Tongue (tissue), 2 donors: ENCODE results near the gene CAPN13.

DNA sequence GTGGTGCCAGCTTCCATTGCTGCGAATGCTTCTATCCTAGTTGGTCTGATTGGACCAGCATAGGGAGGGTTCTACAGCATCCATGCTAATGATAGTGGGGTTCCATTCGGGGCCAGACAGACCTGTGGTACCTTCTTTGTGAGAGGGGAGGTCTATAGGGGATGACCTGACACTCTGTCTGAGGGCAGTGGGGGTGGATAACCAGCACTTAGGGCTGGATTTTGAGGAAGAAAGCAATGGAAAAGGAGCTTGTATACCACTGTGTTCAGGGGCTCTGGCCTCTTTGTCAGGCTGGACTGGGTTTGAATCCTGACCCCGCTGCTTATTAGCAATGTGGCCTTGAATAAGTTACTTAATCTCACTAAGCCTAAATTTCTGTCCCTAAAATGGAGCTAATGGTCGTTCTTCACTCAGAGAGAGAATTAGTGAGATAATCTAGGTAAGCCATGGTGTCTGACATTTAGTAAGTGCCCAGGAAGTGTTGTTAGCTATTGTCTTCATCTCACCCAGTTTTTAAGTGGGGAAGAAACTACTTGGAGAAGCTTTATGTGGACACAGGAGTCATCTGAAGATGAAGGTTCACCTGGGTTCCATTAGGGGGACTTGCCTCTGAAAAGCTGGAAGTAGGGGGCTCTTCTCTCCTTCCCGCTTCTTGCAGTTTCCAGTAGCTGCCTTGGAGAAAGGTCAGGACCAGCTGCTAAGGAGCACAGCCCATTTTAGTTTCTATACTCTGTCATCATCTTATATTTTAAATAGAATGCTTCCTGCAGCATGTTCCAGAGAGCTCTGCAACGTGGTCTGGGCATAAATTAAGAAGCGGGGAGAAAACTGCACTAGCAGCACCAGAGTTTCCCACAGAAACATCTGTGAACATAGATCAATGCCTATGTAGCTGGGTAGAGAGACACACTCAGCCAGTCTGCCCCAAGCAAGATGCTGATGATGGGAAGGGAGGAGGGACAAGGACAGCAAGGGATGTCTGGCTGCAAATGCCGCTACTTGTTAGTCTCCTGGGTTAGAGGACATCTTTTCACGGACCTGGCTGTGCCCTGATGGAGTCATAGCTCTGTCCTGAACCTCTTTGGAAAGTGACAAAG is 10.2 kb downstream of the FOSL2 start:
- RAMPAGE, long total RNA, result no peak

- RAMPAGE, long total RNA, result no peak
Measured at GRCh38 chr2:28408682-28409870, 16.4 kb downstream of the FOSL2 start.

GRCh38 chr2:28417026-28417630 is 24.5 kb downstream of the FOSL2 start:
- RAMPAGE, long total RNA, result no peak

DNA sequence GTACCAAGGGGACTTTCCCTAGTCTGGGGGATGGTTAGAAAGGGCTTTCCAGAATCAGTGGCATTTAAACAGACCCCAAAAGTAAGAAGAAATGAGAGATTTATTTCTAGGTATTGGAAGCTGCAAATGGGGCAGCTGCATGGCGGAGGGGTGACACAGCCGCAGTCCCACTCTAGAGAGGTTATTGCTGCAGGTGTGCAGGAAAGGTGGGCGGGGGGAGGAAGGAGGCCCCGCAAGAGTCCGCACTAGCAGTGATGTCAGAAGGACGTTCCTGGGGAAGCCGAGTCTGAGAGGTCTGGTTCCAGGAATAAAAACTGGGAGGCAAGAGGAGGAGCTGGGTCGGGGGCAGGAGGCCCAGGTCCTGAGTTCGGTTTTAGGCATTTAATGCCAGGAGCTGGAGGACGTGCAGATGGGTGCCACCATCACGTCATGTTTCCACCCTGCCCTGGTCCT is 30.5 kb downstream of the FOSL2 start:
- RAMPAGE, long total RNA, result no peak

- RAMPAGE, long total RNA, result no peak
Measured at GRCh38 chr2:28627658-28628379, 123.8 kb upstream of the PPP1CB start.

- RAMPAGE, long total RNA, result no peak
Measured at GRCh38 chr2:28661876-28662509, 89.6 kb upstream of the PPP1CB start.

- RAMPAGE, long total RNA, result no peak
Measured at GRCh38 chr2:28750455-28751372, 916 bp upstream of the PPP1CB start.

- RAMPAGE, long total RNA, result no peak
Measured at GRCh38 chr2:28757373-28757744, 5.7 kb downstream of the PPP1CB start.

- RAMPAGE, long total RNA, result no peak
Measured at GRCh38 chr2:28781638-28782073, 29.0 kb upstream of the SPDYA start.

- RAMPAGE, long total RNA, result no peak
Measured at GRCh38 chr2:28908670-28908961, 14.1 kb downstream of the WDR43 start.

DNA sequence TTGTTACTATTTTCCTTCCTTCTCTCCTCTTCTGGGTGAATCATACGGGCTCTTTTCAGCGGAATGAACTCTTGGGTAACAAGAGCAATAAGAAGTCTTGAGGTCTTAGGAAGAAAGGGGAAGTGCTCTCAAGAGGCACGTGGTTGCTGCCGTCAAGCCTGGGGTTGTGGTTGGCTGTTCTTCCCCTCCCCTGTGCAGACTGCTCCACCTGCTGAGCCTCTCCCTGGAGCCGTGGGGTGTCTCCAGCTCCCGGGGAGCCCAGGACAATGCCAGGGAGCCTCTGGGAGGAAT is 19.4 kb downstream of the TOGARAM2 start:
- RAMPAGE, long total RNA, result no peak

DNA sequence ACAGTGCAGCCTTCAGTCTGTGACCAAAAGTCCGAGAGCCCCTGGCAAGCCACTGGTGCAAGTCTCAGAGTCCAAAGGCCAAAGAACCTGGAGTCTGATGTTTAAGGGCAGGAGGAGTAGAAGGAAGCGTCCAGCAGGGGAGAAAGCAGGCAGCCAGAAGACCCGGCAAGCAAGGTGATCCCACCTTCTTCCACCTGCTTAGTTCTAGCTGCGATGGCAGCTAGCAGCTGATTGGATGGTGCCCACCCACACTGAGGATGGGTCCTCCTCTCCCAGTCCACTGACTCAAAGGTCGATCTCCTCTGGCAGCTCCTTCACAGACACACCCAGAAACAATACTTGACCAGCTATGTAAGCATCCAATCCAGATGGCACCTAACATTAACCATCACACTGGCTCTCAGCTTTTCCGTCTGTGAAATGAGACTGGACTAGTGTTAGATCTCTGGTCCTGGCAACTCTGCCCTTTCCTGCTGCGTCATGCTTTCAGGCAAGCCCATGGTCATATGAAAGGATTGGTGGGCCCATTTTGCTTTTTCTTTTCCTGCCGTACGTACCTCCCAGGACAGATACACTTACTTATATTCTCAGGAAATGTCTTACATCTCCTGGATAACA is 32.5 kb downstream of the TOGARAM2 start:
- RAMPAGE, long total RNA, result no peak

- RAMPAGE, long total RNA, result no peak
Measured at GRCh38 chr2:29114491-29114877, 731 bp upstream of the CLIP4 start.

GRCh38 chr2:29129802-29130155 is 14.6 kb downstream of the CLIP4 start:
- RAMPAGE, long total RNA, result no peak

DNA sequence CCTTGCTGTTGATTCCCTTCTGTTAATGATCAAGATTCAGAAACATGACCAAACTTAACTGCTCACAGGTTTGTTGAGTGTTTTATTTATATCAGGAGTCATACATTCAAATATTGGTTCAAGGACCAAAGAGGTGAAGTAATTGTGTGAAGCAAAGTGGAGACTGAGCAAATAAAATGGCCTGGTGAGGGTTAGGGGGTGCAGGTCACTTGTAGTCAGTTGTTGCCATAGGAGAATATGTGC is 7.4 kb downstream of the YPEL5 start:
- RAMPAGE, long total RNA, result no peak

- RAMPAGE, long total RNA, result no peak
Measured at GRCh38 chr2:30168027-30168589, 21.3 kb downstream of the YPEL5 start.

DNA sequence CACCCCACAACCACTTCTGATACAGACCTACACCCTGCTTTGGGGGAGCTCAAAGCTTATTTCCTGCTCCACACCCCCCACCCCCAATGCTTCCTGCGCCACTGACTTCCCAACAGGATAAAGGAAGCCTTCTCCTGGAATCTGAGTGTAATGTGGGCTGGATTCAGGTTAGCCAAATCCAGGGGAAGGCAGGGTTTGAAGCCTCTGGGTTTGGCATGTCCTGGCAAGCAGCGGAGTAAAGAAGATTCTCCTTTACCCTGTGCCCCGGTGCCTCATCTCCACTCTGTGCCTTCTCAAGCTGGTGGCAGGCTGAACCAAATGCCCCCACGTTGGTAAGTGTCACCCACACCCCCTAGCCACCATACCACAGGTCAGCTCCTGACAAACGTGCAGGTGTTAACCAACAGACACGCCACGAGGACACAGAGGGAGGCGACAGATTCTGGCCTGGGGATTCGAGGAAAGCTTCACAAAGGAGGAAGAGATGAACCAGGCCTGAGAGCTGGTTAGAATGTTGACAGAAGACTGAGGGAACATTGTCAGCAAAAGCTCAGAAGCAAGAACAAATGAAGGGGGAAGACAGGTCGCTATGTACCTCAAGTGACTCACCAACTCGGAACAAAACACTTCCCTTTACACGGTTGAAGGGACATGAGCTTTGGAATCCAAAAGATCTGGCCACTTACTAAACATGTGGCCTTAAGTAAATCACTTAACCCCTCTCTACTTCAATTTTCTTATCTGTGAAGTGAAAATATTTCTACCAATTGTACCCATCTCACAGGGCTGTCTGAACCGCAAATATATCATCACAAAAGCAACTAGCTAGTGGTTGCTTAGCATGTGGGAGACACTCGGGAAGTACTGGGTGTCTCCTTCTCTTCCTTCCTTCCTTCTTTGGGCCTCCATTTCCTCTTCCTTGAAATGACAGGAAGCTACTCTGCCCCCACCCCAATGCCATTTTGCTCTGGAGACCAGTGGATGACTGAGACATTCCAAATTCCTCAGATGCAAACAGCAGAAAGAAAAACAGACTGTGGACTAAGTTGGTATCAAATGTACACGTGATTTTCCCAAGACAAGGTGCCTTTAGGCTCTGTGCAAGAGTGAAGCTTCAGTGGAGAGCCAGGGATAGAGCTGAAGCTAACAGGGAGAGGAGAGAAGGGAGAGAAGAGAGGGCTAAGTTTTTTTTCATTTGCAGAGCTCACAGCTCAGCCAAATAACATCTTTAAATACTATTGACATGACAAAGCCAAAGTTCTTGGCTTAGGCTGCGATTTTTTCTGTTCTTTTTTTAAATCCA is 85.0 kb upstream of the LCLAT1 start:
- RAMPAGE, long total RNA, result no peak

DNA sequence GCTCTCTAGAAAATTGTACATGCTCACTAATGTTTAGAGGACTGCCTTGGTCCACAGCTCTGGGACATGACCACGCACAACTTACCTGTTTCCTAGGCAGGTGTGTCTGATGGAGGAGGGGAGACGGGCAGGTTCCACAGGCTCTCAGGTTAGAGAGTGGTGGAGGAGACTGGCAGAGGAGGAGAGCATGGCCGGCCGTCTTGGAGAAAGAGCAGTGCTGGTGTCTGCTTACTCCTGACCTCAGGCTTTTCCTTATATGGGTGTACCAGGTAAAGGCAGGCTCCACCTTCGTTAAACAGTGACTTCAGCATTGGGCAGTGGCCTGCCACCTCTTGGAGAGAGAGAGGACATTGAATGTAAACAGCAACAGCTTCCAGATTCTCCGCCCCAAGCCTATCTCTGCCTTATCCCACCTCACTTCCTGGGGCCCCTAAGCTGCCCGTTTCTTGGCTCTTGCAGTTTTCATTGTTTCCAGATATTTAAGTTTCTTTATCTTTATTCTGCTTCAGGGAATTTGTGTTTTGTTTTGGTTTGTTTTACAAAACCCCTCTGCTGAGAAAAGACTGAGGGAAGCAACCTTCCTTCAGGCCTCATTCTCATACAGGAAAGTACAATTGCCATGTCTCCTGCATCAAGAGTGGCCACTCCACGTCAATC is at the start of gene CAPN13:
TSS of gene CAPN13 (minus strand) at position 230 of the 657 bp plus-strand sequence.
- RAMPAGE, long total RNA, result no peak

GRCh38 chr2:31332490-31332948 is 82.0 kb downstream of the XDH start:
- RAMPAGE, long total RNA, result no peak

- RAMPAGE, long total RNA, result no peak
Measured at GRCh38 chr2:31384727-31385353, 29.7 kb downstream of the XDH start.